HT-29 (cell line): ENCODE measurements around a stretch of chr9.

- RAMPAGE, long total RNA = no peak
Measured at GRCh38 chr9:178215-178476, 710 bp downstream of the ZNG1A start.

DNA sequence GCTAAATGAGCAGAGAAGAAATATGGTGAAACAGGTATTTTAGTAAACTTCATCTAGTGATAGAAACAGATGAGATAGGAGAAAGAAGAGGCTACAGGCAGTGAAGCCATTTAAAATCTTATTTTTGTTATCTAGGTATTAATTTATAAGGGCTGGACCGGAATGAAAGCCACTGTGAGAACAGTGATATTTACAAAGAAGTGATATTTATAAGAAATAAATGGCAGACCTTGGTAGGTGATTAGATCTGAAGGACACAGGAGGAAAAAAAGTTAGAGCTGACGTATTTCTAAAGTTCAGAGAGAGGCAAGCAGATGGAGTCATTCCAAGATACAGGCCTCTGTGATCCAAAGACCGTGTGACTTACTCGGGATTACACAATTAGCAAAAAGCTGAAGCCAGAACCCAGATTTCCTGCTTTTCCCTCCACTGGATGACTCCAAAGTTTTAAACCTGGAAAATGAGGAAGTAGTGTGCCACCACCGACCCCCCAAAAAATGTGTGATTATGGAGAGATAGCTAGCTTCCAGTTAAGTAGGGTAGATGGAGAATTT lies 3.2 kb upstream of the DOCK8 start:
- RAMPAGE, long total RNA = no peak

DNA sequence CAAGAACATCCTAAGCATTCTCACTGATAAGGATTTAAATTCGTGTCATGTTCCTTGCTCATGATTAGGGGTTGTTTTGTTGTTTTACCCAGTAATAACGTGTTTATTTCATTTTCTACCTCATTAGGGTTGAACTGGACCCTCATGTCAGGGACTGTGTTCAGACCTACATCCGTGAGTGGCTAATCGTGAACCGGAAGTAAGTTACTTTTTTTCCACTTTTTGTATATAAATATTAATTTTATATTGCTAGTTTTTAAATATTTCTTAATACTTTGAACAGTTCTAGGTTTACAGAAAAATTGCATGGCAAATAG lies 74.7 kb downstream of the DOCK8 start:
- RAMPAGE, long total RNA = no peak

- RAMPAGE, long total RNA = no peak
Measured at GRCh38 chr9:573945-574374, 69.5 kb downstream of the KANK1 start.

- RAMPAGE, long total RNA = no peak
Measured at GRCh38 chr9:628984-629641, 124.6 kb downstream of the KANK1 start.

GRCh38 chr9:698098-698725 lies 143.3 kb upstream of the DMRT1 start:
- RAMPAGE, long total RNA = no peak

- RAMPAGE, long total RNA = no peak
Measured at GRCh38 chr9:818071-818687, 23.3 kb upstream of the DMRT1 start.

DNA sequence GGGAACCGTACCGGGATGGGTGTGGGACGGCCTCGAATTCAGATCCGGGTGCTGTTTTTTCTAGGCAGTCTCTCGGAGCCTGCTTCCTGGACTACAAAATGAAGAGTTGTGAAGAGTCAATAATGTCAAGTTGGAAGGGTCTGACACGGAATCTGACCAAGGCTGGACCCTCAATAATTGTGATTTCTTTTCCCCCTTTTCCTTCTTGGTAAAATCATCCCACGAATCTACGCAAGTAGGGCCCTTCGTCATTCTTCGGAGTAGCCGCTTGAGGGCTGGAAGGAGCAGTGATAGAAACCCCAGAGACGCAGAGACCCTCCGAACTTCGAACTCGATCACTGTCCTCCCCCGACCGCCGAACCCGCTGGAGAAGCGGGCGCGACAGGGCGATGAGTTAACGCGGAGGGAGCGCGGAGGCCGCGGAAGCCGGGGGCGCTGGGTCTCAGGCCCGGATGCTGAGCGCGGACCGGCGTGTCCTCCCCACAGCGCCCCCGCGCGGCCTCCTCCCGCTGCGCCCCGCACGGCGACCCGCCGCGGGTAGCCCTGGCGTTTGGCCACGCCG lies 7.9 kb upstream of the DMRT2 start:
- RAMPAGE, long total RNA = no peak

DNA sequence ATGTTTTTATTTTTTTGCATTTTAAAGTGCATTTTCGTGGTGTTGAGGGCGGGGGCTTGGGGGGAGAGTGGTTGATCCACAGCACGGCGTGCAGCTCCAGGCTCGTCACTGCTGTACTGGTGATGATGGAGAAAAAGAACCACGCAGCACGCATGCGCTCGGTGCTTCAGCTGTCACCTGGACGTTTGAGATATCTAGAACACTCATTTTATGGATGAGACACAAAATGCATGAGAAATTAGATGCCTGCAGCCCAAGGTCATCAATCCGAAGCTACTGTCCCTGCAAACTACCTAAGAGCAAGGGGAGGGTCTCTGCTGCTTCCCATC lies 2.2 kb downstream of the DMRT2 start:
- RAMPAGE, long total RNA = no peak

DNA sequence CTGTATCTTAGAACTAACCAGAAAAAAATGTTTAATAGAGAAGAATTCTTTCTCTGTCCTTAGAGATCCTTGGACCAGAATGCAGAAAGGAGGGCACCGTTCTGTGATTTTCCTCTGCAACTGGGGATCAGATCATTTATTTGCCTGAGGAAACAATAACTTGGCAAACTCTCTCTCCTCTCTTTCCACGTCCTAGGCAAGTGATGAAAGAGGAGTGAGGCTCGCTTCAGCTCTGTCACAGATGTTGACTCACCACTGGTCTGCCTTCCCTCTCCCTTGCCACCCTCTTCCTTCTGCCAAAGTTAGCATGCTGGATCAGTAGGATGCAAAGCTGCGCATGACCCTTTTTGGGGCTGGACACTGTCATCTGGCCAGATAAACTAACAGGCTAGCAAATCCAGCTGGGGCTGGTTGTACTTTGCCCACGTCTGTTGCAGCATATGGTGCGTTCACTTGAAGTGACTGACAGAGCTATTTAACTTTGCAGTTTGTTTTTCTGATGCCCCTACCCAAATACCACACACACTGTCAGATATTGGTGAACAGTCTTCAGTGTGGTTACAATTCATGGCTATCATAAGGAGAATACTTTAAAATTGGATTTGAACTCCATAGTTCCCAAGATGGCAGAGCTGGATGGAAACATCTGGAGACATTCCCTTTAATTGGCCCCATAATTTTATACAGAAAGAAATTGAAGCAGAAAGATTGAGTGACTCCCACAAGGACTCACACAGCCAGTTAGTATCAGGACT lies 36.1 kb upstream of the SMARCA2 start:
- RAMPAGE, long total RNA = no peak

DNA sequence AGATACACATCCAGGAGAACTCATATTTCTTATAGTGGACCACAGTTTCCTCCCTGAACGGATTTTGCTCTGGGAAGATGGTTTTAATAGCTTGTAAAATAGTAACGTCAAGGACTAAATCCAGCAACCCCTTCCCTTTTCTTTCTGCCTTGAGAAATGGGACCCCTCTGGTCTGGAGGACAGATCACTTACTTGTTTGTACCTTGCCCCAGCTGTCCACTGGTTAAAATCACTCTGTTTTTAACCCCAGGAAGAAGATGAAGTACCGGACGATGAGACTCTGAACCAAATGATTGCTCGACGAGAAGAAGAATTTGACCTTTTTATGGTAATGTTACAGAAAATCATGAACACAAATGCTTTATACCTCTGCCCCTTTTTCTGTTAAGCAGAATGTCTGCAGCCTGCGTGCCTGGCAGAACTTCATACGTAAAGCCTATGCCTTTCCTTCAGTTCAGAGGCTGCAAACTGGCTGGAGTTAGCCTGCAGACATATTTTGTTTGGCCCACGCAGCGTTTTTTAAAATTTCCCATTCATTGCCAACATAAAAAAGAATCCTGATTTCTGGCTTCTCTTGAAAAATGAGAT lies 104.2 kb downstream of the SMARCA2 start:
- RAMPAGE, long total RNA = no peak

DNA sequence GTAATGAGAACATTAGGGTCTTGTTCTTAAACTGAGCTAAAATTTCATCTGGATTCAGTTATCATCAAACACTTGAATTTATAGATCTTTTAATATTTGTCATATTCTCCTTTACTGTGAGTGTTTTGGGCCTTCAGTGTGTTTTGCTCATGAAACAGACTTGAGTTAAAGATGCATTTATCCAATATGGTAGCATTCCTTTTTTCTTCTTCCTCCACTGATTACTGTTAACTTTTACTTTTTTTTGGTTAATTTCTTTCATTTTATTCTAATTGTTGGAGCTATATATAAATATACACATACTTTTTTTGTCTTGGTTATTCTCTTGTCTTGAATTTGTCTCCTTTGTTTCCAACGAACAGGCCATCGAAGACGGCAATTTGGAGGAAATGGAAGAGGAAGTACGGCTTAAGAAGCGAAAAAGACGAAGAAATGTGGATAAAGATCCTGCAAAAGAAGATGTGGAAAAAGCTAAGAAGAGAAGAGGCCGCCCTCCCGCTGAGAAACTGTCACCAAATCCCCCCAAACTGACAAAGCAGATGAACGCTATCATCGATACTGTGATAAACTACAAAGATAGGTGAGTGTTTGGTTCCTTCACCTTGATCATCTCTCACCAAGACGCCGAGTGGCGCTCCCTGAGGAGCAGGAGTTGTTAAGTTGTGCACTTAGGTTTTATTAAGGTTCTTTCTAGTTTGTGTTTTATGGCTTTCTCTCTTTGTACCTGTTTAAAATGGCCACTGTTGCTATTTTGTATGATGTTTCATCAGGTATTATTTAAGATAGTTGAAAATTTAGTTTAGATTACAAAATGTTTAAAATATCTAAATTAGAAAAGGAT lies 146.4 kb downstream of the SMARCA2 start:
- RAMPAGE, long total RNA = no peak

DNA sequence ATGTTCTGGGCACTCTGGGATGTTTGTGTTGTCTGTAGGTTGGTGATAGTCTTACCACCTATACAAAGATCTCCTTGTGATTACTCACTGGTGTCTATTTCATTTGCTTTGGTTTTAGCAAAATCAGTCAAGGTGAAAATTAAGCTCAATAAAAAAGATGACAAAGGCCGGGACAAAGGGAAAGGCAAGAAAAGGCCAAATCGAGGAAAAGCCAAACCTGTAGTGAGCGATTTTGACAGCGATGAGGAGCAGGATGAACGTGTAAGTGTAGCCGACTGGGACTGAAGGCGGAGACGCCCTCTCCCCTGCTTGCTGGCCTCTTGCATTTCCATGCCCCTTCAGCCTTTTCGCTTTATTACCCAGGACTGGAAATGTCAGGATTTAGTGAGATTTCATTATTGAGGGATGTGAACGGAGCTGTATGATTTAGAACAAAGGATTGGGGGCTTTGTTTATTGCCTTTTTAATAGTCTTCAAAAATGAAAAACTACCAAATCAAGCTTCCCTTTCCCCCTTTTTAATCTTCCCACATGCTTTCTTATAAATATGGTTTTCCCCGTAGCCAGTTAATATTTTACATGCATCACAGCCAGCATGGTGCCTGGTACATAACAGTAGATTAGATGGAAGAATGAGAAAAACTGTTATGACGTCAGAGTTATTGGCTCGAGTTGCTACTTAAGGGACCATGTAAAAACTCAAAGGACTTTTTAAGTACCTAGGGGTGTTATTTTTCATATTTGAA lies 176.2 kb downstream of the SMARCA2 start:
- RAMPAGE, long total RNA = no peak

GRCh38 chr9:2242669-2243414 lies 227.7 kb downstream of the SMARCA2 start:
- RAMPAGE, long total RNA = no peak

GRCh38 chr9:2299123-2299600 lies 284.0 kb downstream of the SMARCA2 start:
- RAMPAGE, long total RNA = no peak

DNA sequence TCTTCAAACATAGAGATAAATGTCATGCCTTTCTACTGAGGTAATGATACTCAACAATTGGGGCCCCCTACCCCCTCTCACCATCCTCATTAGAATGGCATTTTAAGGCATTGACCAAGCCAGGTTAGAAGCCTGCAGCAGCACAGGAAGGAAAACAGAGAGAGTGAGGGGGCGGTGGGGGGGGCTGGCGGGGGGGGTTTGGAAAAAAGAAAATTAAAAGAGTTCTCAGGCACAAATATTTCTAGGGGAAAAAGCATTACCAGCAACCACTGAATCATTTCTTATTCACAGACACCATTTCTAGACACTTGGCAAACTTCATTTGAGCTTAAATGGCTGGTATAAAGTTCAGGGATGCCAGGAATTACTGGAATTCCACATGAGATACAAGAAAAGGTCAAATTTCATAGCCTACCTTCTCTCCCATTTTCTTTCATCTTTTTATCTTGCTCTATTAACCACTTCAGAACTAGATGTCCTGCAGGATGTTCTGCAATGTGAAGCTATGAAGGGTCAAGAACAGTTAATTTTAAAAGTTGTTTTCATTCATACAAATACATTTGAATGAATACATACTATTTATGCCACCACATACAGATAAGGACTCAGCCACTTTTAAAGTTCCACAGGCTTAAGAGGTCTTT lies 33.8 kb downstream of the PUM3 start:
- RAMPAGE, long total RNA = no peak

DNA sequence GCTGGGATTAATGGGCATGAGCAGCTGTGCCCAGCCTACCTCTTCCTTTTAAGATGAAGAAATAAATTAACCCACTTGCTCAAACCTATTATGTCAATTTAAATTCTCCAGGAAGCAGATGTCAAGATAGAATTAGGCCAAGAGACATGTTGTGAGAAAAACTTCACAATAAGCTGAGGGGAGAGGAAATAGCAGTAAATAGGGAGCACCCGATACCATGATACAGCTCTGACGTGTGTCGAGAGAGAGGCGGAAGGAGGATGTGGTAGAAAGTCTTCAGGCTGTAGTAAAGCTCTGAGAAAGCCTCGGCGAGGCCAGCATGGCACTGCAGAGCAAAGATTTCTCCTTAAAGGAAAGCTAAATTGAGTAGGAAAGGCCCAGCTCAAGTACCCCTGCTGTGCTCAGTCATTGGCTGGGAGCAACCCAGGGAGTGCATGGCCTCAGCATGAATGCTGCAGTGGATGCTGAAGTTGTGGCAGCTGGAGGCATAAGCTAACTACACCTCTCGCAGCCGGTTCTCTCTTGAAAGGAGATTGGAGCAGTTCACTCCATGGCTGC lies 6.1 kb upstream of the PUM3 start:
- RAMPAGE, long total RNA = no peak

DNA sequence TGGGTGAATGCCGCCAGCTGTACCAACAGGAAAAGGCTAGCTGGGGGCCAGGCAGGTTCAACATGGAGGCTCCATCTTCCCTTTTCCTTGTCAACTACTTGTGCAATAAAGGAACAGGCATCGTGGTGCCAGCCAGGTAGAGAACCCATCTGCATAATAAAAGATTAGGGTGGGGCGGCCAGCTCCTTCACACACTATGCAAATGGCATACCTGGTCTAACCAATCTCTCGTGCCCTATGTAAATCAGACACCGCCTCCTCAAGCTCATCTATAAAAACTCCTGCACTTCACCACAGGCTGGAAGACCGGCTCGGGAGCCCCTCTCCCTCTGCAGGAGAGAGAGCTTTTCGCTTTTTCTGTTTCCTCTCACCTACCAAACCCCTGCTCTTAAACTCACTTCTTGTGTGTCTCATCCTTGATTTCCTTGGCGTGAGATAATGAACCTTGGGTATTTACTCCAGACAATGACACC lies 244.3 kb upstream of the PUM3 start:
- RAMPAGE, long total RNA = no peak

DNA sequence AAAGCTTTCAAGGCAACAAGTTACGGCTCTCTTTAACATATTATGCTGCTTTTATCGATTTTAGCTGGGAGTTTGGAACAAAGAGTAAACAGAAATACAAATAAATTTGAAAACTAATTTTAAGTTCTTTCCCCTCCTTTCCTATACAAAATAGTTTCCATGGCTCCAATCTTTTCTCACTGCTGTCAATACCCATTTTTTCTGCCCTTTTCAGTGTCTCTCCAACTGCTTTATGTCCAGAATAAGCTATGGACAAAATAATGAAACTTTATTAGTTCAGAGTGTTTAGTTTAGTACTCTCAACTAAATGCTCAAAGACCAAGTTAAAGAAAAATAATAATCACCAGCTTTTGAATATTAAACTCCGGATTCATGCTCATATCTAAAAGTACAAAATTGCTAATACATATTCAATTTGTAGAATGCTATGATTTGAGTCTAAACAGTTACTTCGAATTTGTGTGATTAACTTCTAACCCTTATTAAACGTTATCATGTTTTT lies 39.4 kb downstream of the RFX3 start:
- RAMPAGE, long total RNA = no peak

GRCh38 chr9:3789508-3789825 lies 263.7 kb upstream of the RFX3 start:
- RAMPAGE, long total RNA = no peak